Fibroblast of the aortic adventitia (primary cell): ENCODE results near the gene KCNH3.

- CAGE, long polyA plus RNA: no peak
These were observed 7.0 kb downstream of the TUBA1C start for GRCh38 chr12:49271645-49272502.

- CAGE, long polyA plus RNA: no peak
These were observed 733 bp downstream of the SPATS2 start for GRCh38 chr12:49367938-49368451.

- CAGE, long polyA plus RNA: no peak
These were observed at the start of gene KCNH3 for GRCh38 chr12:49538448-49539362. KCNH3 (plus strand) TSS chr12:49539030.

DNA sequence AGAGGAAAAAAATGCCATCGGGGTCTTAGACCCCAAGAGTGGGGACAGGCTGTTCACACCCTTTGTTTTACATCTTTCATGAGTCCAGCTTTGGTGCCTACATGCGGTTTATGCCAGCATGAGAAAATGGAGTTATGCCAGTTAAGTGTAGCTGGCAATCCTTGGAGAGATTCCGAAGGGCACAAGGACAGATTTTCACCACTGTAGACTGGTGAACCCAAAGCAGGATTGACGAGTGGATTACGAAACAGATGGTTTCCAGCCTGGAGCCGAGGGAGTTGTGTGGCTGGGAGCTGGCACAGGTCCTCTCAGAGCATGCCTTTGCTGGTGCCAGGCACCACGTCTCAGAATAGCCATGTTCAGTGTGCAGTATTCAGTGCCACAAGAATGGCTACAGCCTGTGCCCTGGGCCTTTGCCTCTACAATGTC lies 13.1 kb downstream of the KCNH3 start:
- CAGE, long polyA plus RNA: no peak

DNA sequence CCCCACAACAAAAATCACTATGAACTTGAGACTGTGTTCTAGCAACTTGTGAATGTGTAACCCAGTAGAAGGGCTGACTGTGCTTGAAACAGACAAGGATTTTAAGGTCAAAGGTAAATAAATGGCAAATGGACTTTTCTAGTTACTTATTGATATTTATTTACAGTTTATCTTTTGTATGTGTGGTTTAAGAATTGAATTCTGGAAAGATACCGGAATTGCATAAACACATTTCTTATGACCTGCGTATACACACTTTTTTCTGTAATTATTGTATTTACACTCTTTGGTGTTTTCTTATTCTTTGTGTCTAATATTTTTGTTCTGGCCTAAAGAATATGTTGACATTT lies 1.1 kb downstream of the TMBIM6 start:
- CAGE, long polyA plus RNA: no peak

- CAGE, long polyA plus RNA: no peak
These were observed 9.2 kb downstream of the TMBIM6 start for GRCh38 chr12:49750406-49751038.

DNA sequence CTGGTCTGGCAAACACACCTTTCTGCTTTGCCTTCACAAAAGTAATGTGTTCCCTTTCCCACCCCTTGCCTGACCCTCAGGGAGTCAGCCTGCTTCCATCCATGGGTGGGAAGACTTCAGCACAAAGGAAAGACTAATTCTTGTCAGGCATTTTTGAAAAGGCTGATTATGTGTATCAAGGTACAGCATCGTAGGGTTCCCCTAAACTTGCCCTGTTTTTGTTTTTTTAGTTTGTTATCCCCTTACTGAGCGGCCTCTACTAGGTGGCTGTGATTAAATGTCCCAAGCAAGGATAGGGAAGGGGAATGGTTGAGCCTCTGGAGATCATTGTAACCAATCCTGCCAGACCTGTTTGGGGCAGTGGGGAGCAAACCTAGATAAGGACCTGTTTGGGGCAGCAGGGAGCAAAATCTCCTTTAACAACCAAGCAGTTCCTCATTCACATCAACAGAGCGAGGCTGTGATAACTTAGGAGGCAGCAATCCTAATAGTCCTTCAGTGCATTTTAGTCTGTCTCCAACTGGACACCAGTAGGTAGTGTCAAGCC lies 22.2 kb downstream of the TMBIM6 start:
- CAGE, long polyA plus RNA: no peak

- CAGE, long polyA plus RNA: no peak
These were observed 1.7 kb upstream of the AQP5 start for GRCh38 chr12:49959778-49960615.

DNA sequence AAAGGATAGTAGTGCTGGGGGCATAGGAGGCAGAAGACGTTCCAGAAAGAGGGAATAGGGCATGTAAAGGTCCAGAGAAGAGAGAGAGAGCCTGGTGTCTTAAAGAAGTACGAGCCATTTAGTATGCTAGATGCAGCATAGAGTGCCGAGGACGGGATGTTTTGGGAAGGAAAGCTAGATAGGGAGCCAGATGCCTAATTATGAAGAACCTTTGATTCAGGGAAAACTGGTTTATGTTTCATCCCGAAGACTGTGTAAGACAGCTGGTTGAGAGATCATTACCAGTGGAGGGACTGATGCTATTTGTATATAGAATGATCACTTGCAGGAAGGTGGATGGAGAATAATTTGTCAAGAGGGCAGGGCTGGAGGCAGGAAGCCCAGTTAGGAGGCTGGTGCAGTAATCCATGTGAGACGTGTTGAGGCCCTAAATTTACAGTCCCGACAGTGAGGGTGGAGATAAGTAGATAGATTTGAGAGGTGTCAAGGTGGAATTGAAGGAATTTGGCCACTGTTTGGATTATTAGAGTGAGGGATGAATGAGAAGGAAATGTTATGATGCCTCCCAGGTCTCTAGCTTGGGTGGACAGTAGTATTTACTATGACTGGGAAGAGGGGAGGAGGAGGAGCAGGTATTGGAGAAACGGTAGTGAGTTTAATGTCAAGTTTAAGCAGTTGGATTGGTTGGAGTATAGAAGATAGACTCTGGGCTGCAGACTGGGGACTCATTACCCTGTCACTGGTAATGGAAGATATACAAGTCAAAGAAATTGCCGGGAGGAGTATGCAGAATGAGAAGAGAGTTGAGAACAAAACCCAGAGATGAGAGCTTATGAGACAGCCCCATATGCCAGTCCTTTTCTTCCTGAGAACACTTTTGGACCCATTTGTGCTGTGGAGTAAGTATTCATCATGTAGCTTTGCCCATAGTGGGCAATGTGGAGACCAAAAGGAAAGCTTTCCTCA lies 7.9 kb upstream of the GPD1 start:
- CAGE, long polyA plus RNA: no peak

GRCh38 chr12:50465525-50466287 lies 39.1 kb upstream of the DIP2B start:
- CAGE, long polyA plus RNA: no peak

GRCh38 chr12:50488689-50489154 lies 16.1 kb upstream of the DIP2B start:
- CAGE, long polyA plus RNA: no peak

DNA sequence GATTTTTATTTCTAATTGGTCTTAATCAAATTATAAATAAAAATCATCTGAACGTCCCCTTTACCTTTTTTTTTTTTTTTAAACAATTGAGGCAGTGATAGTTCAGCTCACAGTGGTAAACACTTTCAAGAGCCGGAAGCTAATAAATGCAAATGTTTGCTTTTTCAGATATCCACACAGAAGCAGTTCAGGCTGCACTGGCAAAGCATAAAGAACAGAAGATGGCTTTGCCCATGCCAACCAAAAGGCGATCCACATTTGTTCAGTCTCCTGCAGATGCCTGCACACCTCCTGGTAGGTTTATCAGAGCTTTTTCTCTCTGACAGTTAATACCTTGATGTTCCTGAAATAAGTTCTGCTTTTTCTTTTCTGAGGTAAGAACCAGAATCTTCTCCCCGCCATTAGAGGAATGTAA lies 103.9 kb upstream of the ATF1 start:
- CAGE, long polyA plus RNA: no peak

- CAGE, long polyA plus RNA: no peak
These were observed 14.8 kb downstream of the ATF1 start for GRCh38 chr12:50778719-50779025.

DNA sequence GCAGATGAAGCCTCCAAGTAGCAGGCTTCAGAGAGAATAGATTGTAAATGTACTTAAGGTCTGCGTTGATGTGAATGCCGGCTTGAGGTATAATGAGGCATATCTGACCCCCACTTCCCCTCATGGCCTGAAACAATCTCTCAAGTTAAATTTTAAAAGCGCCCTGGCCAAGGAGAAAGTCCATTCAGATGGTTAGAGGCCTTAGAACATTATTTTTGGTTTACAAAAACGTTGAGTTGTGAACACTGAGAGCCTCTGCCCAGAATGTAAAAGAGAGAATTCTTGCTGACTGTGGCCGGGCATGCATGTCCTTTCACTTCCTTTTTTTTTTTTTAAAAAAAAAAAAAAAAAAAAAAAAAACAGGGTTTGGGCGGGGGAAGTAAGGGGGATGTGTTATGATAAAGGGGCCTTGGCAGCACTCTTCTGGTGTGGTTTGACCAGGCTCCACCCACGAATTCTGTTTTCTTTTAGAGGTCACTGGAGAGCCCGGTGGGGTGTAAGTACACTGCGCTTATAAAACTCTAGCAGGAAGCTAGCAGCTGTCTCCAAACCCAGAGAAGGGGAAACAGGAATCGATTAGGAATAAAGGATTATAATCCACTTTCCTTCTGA lies 513 bp upstream of the METTL7A start:
- CAGE, long polyA plus RNA: no peak

DNA sequence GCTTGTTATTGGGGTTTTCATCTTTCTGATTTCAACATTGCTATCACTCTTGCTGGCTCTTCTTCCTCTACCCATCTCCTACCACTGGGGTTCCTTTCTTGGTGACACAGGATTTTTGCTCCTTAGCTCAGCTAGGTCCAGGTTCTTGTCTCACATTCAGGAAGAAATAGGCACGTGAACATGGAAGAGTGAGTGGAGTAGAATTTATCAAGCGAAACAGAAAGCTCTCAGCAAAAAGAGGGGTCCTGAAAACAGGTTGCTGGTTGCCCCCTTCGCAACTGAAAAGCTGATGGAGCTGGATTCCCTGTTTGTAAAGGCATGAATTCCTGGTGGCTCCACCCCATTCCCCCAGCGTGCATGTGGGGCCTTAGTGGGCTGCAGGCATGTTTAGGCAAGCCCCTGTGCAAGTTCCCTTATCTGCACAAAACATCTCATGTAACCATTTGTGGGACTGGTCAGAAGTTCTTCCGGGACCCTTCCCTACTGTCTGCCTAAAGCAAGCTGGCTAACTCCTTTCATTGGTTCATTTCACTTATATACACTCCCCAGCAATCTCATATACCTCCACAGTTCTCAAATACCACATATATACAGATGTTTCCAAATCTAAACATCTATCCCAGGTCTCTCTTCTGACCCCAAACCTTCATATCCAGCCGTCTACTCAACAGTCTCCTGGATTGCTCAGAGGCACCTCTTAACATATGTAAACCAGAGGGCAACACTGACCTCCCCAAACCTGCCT lies 3.5 kb downstream of the METTL7A start:
- CAGE, long polyA plus RNA: no peak

- CAGE, long polyA plus RNA: no peak
These were observed 8.8 kb downstream of the METTL7A start for GRCh38 chr12:50933623-50934099.

- CAGE, long polyA plus RNA: no peak
These were observed 32.7 kb downstream of the HIGD1C start for GRCh38 chr12:50984915-50985599.

DNA sequence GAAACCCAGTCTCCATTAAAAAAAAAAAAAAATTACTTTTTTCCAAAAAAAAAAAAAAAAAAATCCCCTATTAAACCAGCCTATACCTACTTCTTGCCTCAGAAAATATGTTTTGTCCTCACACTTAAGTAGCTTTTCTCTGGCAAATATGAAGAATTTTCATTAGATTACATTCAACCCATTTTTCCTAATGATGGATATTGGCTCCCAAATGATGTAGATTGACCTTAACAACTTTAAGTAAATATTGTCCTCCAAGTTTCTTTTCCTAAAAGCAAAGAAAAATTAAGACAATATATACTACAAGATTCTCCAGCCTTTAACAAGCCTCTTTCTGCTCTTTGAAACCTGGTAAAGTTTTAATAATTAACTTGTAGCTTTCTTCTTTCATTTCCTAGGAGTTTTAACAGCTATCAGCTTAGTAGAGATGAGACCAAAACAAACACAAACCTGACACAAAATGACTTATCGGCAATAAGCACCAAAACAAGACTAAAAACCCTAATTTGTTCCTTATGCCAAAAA lies 3.7 kb downstream of the SLC11A2 start:
- CAGE, long polyA plus RNA: no peak

GRCh38 chr12:51082535-51083502 lies 577 bp downstream of the CSRNP2 start:
- CAGE, long polyA plus RNA: no peak

GRCh38 chr12:51124525-51125242 lies 41.3 kb upstream of the CSRNP2 start:
- CAGE, long polyA plus RNA: no peak